Measurements from ENCODE around the gene ANKRD33B.

DNA sequence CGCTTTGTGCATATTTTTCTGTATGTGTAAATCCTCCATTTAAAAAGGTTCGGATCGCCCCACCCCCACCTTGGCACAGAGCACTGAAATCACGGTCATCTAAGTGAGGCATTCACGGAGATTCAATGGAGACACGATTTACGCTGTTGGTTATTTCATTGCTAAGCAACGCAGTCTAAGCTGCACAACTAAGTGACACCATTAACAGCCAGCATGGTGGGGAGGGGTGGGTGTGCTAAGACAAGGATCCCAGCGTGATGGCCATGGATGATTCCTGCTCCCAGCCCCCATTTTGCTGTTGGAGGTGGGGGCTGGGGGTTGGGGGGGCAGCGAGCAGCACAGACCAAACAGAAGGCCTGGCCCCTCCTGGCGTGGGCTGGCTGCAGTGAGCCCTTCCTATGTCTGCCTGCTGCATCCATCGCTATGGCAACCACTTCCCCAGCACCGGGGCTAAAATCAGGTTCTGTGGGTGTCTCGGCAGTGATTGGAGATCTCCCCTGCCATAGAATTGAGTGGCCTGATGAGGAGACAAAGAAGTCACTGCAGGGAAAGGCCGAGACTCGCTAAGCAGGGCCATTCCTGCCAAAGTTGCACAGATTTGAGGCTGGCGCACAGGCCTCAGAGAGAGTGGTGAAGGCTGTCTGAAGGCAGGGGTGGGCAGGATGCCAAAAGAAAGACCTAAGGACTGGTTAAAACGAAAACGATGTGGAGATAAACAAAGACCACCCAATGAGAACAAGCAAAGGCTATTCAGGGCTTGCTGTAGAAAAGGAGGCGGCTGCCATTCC lies 14.2 kb upstream of the MARCHF6 start:
- PRO-cap, result no peak
- RAMPAGE, long total RNA, result no peak

- PRO-cap, result no peak
- RAMPAGE, long total RNA, result no peak
Measured at GRCh38 chr5:10417825-10418501, 23.7 kb upstream of the ROPN1L start.

DNA sequence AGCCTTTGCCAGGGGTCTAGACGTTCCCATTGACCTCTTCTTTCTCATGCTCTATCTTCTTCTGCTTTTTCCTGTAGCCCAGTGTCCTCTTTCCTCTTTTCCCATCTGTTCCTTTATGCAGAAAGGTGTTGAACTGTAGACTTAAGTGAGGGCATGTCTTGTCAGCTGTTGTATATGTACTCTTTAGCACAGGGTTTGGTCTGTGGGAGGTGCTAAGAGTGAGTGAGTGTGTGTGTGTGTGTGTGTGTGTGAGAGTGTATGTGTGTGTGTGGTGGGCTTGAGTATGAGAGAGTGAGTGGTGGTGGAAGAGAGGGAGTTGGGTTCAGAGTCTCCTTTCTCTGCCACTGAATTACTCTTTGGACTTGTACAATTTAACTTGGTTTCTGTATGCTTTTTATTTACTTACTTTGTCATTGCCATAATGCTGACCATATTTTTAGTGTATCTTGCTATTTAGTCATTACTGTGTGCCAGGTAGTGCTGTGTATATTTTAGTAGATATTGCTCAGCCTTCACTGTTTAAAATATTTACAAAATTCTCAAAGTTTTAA lies 10.2 kb upstream of the ROPN1L start:
- PRO-cap, result no peak
- RAMPAGE, long total RNA, result no peak

DNA sequence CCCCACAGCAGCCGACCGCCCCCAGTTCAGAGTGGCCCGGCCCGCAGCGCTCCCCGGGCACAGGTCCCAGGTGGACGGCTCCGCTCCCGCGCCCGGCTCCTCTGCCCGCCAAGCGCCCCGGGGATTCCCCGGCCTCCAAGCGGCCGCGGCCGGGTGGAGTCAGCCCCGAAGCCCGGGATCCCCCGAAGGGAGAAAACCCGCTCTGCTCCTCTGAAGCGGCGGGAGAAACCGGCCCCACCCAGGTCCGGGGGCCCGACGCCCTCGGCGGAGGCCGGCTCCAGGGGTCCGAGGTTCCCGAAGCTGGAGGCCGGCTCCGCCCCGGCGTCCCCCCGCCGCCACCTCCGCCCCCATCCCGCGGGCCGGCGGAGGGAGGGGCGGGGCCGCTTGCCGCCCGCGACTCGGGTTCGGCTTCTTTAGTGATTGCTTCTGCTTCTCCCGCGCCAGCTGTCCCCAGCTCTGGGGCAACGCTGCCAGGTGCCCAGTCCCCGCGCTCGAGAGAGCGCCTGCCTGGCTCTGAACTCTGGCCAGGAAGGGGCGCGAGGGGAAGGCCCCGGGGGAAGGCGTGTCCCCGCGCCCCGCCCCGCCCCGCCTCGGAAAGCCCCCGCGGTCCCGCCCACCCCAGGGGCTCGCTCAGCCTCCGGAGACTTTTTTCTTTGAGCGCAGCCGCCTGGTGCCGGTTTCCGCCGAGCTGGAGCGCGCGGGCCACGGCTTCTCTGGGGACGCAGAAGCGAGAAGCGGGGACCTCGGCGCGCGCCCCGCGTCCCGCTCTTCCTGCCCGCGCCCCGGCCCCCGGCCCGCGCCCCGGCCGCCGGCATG lies at the start of gene ANKRD33B:
ANKRD33B (plus strand) TSS at position 416 of the 816 bp plus-strand sequence.
- PRO-cap, result no peak
- RAMPAGE, long total RNA, result no peak

GRCh38 chr5:10566329-10567098 lies 2.6 kb downstream of the ANKRD33B start:
- PRO-cap, result no peak
- RAMPAGE, long total RNA, result no peak

DNA sequence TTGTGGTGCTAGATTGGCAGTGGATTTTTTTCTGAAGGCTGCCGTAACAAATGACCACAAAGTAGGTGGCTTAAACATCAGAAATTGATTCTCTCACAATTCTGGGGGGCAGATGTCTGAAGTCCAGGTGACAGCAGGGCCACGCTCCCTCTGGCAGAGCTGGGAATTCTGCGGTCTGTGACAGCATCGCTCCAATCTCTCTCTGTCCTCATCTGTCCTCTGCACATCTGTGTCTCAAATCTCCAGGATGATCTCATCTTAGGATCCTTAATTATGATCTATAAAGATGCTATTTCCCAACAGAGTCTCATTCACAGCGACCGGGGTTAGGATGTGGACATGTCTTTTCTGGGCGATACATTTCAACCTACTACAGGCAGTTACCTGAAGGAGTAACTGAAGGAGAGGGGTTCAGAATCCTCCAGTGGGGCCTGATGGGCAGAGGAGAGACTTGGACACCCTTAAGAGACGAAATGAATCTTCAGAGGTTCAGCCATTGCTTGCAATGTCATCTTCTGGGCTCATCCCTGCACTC lies 31.4 kb downstream of the ANKRD33B start:
- PRO-cap, result no peak
- RAMPAGE, long total RNA, result no peak

- PRO-cap, result no peak
- RAMPAGE, long total RNA, result no peak
Measured at GRCh38 chr5:10680417-10681195, 80.4 kb downstream of the DAP start.

GRCh38 chr5:10702203-10702596 lies 58.8 kb downstream of the DAP start:
- PRO-cap, result no peak
- RAMPAGE, long total RNA, result no peak

- PRO-cap, result no peak
- RAMPAGE, long total RNA, result no peak
Measured at GRCh38 chr5:10704907-10705412, 56.1 kb downstream of the DAP start.

GRCh38 chr5:10726411-10727448 lies 34.3 kb downstream of the DAP start:
- PRO-cap, result no peak
- RAMPAGE, long total RNA, result no peak

- PRO-cap, result no peak
- RAMPAGE, long total RNA, result no peak
Measured at GRCh38 chr5:10744756-10745113, 16.3 kb downstream of the DAP start.

- PRO-cap, result no peak
- RAMPAGE, long total RNA, result no peak
Measured at GRCh38 chr5:11251146-11251760, 490.2 kb upstream of the DAP start.

GRCh38 chr5:12524856-12525237 lies 620.6 kb upstream of the CTNND2 start:
- PRO-cap, result no peak
- RAMPAGE, long total RNA, result no peak

DNA sequence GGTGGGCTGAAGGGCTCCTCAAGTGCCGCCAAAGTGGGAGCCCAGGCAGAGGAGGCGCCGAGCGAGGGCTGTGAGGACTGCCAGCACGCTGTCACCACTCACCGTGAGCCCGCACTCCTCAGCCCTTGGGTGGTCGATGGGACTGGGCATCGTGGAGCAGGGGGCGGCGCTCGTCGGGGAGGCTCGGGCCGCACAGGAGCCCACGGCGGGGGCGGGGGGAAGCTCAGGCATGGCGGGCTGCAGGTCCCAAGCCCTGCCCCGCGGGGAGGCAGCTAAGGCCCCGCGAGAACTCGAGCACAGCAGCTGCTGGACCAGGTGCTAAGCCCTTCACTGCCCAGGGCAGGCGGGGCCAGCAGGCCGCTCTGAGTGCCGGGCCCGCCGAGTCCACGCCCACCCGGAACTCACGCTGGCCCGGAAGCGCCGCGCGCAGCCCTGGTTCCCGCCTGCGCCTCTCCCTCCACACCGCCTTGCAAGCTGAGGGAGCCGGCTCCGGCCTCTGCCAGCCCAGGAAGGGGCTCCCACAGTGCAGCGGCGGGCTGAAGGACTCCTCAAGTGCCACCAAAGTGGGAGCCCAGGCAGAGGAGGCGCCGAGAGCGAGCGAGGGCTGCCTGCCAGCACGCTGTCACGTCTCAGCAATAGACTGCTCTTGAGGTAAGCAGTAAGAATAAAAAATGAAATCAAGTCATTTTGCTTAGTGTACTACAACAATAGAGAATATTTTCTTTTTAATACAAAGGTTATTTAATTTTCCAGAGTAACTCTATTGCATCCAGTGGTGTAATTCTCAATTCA lies 670.4 kb upstream of the CTNND2 start:
- PRO-cap, result no peak
- RAMPAGE, long total RNA, result no peak

DNA sequence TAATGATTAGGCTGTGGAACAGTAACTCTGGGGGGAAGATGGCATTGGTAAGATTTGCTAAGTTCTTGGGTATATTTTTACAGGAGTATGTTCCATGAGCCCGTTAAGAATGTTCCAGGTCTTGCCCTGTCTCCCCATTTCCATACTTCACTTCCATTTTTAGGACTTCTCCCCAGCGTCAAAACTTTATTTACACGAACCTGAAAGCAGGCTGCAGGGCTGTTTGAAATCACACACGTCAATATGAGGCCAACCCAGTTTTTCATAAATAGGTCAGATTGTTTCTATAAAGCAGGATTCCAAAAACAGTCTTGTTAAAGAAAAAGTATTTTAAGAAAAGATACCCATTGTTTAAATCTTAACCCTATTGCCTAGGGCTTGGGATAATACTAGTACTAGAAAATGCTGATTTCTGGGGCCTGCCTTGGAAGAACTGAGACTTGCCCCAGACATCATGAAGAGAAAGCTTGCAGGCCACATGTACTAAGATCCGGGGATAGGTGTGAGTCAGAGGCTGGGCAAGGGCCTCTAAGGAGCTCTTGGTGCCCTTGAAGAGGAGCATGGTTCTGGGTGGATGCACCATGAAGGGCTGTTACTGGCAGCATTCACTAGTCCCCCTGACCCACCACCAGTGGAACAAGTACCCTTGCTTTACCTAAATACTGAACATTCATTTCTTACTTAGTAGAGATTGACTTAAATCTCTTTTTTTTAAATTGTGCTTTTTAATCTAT lies 24.2 kb downstream of the TRIO start:
- PRO-cap, result no peak
- RAMPAGE, long total RNA, result no peak

- PRO-cap, result no peak
- RAMPAGE, long total RNA, result no peak
Measured at GRCh38 chr5:14172084-14173047, 29.2 kb downstream of the TRIO start.

DNA sequence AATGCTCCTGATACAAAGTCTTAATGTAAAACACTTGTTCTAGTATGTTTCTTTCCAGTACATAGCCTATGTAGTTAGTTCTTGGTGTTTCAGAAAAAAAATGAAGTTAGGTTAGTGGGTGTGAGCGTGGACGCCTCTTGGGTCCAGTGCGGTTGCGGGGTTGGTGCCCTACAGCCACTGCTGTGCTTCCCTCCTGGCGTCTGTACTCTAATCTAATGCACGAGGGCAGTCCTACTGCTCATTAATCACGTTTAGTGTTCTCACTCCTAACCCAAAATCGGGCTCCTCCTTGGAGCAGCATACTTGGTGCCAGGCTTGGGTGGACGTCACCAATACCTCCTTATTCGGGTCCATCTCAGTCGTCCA lies 41.5 kb downstream of the TRIO start:
- PRO-cap, result no peak
- RAMPAGE, long total RNA, result no peak

- PRO-cap, result no peak
- RAMPAGE, long total RNA, result no peak
Measured at GRCh38 chr5:14199745-14200257, 56.7 kb downstream of the TRIO start.

- PRO-cap, result no peak
- RAMPAGE, long total RNA, result no peak
Measured at GRCh38 chr5:14249245-14249912, 106.2 kb downstream of the TRIO start.

DNA sequence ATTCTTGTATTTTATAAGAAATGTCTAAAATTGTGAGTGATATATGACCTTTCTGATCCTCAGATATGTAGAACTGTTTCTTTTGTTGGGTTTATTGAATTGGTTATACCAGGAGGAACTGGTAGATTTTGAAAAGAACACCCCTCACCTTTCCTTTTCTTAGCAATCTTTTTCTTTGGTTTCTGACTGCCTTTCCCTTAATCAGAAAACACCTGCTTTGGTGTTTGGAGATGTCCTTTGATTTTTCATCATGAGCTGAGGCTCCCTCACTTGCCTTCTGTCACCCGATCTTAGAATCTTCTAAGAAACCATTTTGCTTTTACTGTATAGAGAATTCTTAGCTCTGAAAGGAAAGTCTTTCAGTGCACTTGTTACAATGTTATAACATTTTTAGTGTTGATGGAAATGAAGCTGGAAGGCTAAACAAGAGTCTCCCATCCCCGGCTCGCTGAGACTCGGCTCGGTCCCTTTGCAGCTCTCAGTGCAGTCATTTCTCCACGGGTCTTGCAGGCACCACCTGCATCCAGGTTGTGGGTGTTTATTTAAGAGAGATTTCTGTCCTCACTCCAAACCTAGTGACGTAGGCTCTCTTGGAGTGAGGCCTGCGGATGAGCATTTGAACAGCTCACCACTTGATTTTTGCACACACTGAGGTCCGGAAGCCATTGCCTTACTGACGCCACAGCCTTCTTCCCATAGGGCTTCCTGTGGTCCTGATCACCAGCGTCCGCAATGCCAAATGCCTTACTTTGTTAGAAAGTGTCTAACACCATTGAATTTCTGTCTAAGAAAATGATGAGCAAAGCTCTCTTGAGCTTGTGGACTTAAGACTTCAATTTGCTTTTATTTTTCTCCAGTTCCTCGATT lies 197.8 kb upstream of the OTULINL start:
- PRO-cap, result no peak
- RAMPAGE, long total RNA, result no peak